Endometrial microvascular endothelial cells (primary cell): ENCODE data around the gene HCRTR2.

GRCh38 chr6:53927042-53927577, 132.3 kb downstream of the LRRC1 start:
- RAMPAGE, long total RNA: no peak

- RAMPAGE, long total RNA: no peak
Measured at GRCh38 chr6:54072887-54073458, 38.3 kb upstream of the MLIP start.

- RAMPAGE, long total RNA: no peak
Measured at GRCh38 chr6:54307539-54308157, 593 bp upstream of the TINAG start.

DNA sequence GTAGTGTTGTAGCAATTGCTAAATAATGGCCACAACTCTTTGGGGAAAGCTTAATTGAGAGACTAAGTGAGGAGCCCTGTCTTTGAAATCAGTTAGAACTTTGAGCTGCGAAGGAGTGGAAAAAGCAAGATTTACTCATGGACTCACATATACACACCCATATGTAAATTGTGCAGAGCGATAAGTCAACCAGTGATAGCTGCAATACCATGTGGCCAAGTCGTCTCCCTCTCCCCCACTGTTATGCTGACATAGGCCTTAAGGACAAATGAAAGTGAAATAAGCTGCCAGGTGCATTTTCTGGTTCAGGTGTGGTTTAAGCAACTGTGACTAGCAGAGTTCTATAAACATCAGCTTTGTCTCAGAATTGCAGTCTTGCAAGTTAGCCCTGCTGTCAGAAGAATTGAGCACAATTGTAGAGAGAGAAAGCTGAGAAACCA, 9.5 kb downstream of the FAM83B start:
- RAMPAGE, long total RNA: no peak

GRCh38 chr6:55174085-55175045, at the start of gene HCRTR2:
Gene HCRTR2, plus strand, starts transcription at chr6:55174515.
- RAMPAGE, long total RNA: no peak

GRCh38 chr6:56456339-56456704, 208.9 kb upstream of the COL21A1 start:
- RAMPAGE, long total RNA: no peak

- RAMPAGE, long total RNA: no peak
Measured at GRCh38 chr6:56492697-56493330, 245.4 kb upstream of the COL21A1 start.

- RAMPAGE, long total RNA: no peak
Measured at GRCh38 chr6:56524930-56525818, 277.8 kb upstream of the COL21A1 start.

DNA sequence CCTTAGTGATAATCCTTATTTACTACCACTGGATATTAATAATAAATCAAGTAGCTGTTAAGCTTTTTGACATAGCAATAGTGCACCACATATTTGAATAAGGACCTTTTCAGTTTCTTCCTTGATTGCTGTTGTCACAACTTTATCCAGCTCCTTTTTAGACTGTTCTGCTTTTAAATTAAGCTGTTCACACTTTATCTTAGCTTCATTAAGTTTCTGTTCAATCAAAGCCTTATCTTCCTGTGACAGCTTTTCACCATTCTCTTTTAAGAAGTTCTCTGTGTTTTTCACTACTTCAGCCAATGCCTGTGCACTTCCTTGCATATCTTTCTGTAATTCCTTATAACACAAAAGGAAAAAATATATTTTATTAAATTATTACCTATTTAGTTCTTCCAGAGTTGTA, 351.0 kb upstream of the COL21A1 start:
- RAMPAGE, long total RNA: no peak

- RAMPAGE, long total RNA: no peak
Measured at GRCh38 chr6:56684876-56685771, 269.5 kb downstream of the DST start.

DNA sequence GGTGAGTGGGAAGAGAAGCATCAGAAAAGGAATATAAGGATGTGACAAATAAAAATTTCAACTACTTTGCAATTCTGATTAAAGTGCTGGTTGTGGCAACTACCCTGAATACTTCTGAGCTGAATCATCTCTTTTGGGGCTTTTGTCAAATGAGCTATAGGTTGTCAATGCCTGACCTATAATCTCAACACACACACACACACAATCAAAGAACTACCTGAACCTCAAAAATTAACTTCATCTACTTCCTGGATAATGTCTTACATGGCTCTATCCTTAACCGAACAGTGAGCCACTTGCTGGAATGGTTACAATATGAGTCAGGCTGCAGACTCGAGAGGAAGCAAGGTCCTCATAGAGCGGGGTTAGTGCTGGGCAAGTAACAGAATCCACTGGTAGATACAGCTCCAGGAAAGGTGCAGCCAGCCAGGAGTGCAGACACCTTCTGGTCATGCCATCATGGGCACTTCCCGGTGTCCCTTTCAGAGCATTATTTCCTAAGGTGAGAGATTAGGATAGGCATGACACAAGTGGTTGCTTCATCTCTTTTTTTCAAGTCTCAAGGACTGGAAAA, 241.3 kb downstream of the DST start:
- RAMPAGE, long total RNA: no peak

GRCh38 chr6:56842042-56842536, 112.5 kb downstream of the DST start:
- RAMPAGE, long total RNA: no peak

- RAMPAGE, long total RNA: start-site peak on the minus strand at chr6:56851598-56851653, 8 and 7 reads in 2 replicates
Measured at GRCh38 chr6:56851138-56851721, 103.4 kb downstream of the DST start.

GRCh38 chr6:57221212-57222095, 653 bp downstream of the RAB23 start:
- RAMPAGE, long total RNA: start-site peak on the minus strand at chr6:57221406-57221643, 12 and 29 reads in 2 replicates

- RAMPAGE, long total RNA: no peak
Measured at GRCh38 chr6:63439977-63440426, 120.2 kb upstream of the LGSN start.

DNA sequence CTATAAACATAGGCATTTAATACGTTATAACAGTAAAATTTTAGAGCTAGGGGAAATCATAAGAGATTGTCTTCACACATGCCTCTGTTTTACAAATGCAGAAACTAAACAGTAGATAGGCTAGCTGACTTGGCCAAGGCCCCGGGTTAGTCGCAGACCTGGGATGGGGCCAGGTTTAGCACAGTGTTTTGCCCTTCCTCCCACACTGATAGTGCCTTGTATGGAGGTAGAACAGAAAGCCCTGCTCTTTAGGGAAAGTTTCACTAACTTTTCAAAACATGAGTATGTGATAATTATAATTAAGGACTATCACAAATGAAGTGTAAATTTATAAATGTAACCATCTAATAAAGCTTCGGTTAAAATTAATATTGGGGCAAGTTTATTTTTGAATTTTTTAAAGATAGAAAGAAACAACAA, 62.6 kb upstream of the PTP4A1 start:
- RAMPAGE, long total RNA: no peak

DNA sequence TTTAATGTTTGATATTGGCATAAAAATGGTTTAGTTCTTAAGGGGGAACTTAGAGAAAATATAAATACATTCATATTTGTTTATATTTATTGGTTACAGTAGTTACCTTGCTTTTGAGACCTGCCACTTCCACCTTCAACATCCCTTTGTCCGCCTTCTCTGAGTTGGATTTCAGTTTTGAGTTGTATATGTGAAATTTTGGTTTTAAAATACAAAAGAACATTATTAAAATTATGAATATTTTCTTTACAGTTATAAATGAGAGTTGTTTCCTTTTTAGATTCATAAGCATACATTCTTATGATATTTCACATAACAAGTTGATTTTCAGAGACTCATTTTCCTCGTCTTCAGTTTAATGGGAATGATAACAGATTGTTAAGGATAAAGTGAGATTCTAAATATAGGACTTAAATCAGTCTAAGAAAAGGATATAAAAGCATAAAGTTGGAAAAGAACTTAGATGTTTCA, 3.2 kb downstream of the PTP4A1 start:
- RAMPAGE, long total RNA: no peak

GRCh38 chr6:63577052-63577558, 4.8 kb downstream of the PTP4A1 start:
- RAMPAGE, long total RNA: no peak

DNA sequence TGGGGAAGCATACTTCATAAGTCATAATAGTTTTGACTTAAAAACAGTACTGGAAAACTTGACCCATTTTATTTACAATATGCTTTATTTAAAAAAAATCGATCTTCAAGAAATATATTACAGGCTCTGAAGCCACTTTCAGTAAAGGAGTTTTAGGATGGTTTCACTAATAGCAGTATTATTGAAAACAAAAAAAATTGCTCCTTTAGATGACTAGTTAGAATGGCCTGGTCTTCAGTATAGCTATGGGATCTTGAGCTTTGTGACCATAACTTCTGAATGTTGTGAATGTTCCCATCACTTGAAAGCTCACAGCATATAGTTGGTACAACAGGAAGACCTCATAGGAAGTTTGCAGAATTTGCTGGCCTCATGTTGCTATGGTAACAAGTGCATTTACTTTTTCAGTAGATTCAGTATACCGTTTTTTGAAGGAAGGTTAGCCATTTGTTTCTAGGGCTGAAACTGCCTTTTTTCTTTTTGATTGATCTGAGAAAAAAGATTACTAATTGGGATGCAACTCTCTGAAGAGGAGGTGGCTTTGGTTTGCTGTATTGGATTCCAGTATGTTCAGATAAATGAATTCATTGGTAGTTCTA, 8.2 kb downstream of the PHF3 start:
- RAMPAGE, long total RNA: no peak

DNA sequence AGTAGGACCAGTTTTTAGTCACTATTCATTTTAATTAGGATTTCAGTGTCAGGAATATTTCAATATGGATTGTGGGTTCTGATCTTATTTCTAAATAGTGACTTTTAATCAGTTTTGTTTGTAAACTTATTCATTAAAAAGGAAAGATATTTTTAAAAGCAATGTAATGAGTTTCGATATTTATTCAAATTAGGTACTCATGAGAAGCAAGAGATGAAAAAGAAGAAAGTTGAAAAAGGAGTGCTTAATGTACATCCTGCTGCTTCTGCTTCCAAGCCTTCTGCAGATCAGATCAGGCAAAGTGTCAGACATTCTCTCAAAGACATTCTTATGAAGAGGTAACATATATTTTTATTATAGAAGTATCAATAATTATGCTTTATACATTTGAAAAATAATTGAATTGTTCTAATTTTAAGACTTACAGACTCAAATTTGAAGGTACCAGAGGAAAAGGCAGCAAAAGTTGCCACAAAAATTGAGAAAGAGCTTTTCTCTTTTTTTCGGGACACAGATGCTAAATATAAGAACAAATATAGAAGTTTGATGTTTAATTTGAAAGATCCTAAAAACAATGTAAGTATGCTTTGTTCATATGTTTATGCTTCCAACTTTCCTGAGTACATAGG, 62.5 kb downstream of the PHF3 start:
- RAMPAGE, long total RNA: no peak